Hematopoietic multipotent progenitor cell (in vitro differentiated cells): ENCODE results near the genes ZNF43 and POP4.

DNA sequence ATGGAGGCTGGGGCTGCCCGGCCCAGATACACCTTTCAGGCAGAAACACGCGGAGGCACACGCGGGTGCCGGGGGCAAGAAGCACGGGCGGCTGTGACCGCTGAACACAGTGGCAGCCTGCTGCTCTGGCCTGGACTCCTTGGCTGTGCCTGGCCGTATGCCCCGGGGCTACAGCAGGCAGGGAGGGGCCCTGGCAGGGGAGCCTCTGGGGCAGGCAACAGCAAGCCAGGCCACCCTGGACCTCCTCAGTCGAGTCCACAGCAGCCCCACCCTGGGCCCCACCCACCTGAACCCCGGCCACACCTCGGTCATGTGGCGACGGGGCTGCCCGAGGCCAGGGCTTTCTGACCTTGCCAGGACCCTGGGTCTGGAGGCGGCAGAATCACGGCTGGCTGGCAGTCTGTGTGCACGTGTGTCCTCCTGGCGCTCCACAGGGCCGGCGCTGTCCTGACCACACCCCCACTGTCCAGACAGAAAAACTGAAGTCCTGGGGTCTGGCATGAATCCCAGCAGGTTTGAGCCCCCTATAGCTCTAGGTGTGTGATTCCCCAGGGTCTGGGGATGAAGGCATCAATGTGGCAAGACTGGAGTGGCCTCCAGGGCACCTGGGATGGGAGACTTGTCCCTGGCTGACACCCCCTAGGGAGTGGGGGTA is 8.8 kb downstream of the CILP2 start:
- CAGE, long polyA plus RNA, result no peak

DNA sequence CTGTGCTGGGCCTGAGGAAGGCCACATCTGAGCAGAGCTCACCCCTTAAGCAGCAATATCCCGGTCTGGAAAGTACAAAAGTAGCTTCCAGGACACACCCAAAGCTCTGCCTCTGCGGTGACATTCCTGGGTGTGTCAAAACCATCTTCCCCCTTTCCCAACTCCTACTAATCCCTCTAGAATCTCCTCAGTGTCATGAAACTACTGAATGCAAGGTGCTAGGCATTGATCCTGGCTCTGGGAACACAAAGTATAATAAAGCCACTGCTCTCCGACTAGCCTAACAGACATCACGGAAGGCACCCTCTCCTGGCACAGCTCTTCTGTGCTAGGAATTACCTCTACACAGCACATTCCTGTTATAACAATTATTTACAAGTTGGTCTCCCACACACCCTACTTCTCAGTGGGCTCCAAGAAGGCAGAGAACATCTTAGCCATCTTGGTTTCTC is 4.9 kb downstream of the PBX4 start:
- CAGE, long polyA plus RNA, result no peak

- CAGE, long polyA plus RNA, result no peak
These were observed 6.0 kb upstream of the GMIP start for GRCh38 chr19:19649301-19649979.

- CAGE, long polyA plus RNA, result no peak
These were observed 677 bp downstream of the ZNF506 start for GRCh38 chr19:19820832-19821313.

DNA sequence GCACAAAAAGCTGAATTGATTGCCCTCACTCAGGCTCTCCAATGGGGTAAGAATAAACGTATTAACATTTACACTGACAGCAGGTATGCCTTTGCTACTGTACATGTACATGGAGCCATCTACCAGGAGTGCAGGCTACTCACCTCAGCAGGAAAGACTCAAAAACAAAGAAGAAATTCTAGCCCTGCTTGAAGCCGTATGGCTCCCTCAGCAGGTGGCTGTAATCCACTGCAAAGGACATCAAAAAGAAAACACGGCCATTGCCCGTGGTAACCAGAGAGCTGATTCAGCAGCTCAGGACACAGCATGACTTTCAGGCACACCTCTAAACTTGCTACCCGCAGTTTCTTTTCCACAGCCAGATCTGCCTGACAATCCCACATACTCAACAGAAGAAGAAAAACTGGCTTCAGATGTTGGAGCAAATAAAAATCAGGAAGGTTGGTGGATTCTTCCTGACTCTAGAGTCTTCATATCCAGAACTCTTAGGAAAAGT is 197.6 kb downstream of the ZNF737 start:
- CAGE, long polyA plus RNA, result no peak

DNA sequence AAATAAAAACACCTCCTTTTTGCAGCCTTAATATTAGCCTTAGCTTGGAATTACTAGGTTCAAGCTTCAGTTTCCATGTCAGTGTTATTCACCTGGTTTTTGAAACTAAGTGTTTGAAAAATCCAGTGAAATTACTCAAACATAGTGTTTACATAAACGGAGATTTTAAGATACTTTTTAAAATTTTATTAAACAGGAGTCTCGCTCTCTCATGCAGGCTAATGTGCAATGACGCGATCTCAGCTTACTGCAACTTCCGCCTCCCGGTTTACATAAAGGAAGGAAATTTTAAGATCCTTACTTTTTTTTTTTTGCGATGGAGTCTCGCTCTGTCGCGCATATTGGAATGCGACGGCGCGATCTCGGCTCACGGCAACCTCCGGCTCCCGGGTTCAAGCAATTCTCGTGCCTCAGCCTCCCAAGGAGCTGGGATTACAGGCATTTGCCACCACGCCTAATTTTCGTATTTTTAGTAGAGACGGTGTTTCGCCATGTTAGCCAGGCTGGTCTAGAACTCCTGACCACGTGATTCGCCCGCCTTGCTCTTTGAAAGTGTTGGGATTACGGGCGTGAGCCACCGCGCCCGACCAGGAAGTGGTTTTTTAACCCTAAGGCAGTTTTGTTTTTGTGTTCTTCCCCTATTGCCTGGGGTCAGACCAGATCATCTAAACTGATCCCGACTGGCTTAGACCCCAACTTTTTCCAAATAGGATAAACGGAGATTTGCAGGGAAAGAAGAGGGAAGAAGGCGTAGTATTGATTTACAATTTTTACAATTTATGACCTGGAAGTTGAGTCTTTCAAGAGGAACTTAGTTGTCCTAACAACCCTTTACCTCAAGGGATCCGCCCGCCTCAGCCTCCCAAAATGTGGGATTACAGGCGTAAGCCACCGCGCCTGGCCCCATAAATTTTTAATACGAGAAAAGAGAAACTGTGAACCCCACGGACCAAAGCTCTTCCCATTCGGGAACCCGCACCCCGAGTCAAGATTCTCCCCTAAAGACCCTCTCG is 142.1 kb downstream of the ZNF737 start:
- CAGE, long polyA plus RNA, result no peak

DNA sequence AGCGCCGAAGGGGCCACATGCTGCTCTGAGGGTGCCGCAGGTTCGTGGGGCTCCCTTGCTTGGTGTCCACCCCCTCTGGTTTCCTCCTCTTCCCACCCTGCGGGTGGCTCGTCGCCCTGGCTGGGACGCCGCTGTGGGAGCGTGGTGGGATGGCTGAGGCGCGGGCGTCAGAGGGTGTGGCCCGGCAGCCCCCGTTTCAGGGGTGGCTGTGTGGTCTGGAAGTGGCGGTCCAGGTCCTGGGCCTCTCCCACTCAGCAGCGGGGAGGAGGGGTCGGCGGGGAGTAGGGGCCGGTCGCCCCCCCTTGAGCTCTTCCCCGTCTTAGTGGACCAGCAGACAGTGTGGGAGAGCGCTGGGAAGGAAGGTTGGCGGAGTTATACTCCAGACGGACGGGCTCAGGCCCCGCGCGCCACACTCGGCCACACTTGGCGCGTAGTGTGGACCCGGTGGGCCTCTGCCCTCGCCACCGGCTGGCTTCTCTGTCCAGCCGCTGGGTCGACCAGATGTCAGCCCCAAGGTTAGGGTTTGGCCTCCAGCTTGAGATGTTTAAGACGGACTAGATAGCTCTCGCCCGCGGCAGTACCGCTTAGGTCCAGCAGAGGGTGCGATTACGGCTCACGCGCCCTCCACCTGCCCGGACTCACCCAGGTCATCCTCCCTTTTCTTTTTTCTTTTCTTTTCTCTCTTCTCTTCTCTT is 21.8 kb upstream of the ZNF429 start:
- CAGE, long polyA plus RNA, result no peak

DNA sequence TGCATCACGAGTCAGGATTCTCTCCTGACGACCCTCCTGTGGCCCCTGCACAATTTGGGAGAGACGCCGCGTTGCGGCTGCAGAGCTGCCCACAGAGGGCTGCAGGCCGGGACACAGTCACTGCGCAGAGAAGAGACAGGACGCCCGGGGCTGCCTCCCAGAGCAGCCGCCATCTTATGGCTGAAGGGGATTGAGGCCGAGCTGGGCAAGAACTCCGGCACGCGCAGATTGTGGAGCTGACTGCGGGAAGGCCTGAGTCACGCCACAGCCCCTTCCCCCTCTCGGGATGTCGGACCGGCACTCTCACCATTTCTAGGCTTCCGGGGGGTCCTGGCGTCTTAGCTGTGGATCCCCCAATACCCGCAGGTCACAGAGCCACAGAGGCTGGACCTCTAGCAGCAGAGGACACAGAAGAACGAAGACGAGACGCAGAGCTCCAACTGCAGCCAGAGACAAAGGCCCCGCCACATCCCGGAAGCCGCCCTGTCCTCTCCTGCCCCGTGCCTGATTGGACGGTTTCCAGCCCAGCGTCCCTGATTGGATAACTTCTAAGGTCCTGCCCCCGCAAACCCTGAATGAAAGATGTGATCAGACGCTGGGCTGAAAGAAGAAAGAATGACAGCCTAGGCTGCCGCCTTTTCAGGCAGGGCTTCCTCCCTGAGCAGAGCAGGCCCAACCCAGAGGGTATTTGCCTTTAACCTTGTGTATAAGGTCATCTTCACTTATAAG is at the start of gene ZNF43:
Gene ZNF43 (minus strand): TSS at position 454 of the 729 bp plus-strand sequence.
- CAGE, long polyA plus RNA, result no peak

DNA sequence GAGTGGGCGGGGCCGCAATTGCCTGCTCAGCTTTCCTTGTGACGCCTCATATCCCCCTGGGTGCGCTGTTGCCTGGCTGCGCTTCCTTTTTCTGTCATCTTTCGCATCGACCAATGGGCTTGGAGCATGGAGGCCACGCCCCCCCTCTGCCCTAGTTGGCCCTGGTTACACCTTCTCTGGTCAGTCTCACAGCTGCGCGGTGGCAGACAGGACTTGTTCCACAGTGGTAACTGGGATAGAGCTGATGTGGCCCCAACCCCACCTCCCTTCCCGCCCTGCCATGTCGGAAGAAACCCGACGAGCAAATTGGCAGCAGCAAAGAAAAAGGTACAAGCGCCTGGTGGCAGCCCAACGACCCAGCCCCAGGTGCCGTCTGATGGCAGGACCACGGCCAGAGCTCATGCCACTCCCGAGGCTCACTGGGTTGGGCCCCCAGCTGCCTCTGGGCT is 38.0 kb upstream of the ZNF492 start:
- CAGE, long polyA plus RNA, result no peak

DNA sequence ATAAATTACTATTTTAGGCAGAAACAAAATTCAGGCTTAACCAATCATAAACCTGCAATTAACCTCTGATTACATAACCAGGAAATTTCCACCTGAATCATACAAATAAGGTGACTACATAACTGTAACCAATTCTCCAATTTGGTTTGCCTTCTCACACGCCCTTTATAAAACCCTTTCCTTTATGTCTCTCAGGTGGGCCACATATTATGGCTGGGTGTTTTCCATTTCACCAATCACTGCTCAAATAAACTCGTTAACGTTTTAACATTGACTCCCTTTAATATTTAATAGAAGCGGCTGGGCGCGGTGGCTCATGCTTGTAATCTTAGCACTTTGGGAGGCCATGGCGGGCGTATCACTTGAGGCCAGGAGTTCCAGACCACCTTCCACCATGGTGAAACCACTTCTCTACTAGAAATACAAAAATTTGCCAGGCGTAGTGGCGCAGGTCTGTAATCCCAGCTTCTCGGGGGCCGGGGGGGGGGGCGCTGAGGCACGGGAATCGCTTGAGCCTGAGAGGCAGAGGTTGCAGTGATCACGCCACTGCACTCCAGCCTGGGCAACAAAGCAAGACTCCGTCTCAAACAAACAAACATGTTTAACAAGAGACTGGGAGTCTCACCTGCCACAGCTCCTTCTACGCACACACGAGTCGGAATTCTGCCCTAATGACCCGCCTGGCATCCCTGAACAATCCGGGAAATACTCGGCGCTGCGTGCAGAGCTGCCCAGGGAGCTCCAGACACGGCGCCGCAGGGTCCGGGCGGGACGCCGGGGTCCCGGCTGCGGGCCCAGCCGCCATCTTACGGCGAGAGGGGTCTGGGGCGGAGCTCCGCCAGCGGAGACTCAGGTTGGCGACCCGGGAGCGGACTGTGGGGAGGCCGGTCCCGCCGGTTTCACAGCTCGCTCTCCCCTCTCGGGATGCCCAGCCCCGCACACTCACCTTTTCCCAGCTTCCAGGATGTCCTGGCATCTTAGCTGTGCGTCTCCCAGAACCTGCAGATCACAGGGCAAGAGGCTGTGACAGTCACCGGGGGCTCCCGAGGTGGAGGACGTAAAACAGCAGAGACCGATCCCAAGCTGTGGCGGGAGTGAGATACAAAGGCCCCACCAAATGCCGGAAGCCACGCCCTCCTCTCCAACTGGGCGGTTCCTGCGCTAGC is 23.3 kb upstream of the ZNF724 start:
- CAGE, long polyA plus RNA, result no peak

DNA sequence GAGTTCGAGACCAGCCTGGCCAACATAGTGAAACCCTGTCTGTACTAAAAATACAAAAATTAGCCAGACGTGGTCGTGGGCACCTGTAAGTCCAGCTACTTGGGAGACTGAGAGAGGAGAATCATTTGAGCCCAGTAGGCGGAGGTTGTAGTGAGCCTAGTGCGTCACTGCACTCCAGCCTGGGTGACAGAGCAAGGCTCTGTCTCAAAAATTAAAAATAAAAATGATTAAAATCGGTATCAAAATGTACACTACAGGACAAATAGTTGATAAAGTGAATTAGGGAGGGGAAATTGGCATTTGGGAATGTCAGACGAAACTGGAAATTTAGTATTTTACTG is 1.5 kb downstream of the ZNF91 start:
- CAGE, long polyA plus RNA, result no peak

GRCh38 chr19:23917618-23918266 is 3.1 kb downstream of the ZNF726 start:
- CAGE, long polyA plus RNA, result no peak

DNA sequence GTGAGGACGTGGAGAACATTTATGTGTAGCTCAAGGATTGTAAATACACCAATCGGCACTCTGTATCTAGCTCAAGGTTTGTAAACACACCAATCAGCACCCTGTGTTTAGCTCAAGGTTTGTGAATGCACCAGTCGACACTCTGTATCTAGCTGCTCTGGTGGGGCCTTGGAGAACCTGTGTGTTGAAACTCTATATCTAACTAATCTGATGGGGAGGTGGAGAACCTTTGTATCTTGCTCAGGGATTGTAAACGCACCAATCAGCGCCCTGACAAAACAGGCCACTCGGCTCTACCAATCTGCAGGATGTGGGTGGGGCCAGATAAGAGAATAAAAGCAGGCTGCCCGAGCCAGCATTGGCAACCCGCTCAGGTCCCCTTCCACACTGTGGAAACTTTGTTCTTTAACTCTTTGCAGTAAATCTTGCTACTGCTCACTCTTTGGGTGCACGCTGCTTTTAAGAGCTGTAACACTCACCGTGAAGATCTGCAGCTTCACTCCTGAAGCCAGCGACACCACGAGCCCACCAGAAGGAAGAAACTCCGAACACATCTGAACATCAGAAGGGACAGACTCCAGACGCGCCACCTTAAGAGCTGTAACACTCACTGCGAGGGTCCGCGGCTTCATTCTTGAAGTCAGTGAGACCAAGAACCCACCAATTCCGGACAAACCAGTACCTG is 44.8 kb upstream of the ZNF254 start:
- CAGE, long polyA plus RNA, result no peak

DNA sequence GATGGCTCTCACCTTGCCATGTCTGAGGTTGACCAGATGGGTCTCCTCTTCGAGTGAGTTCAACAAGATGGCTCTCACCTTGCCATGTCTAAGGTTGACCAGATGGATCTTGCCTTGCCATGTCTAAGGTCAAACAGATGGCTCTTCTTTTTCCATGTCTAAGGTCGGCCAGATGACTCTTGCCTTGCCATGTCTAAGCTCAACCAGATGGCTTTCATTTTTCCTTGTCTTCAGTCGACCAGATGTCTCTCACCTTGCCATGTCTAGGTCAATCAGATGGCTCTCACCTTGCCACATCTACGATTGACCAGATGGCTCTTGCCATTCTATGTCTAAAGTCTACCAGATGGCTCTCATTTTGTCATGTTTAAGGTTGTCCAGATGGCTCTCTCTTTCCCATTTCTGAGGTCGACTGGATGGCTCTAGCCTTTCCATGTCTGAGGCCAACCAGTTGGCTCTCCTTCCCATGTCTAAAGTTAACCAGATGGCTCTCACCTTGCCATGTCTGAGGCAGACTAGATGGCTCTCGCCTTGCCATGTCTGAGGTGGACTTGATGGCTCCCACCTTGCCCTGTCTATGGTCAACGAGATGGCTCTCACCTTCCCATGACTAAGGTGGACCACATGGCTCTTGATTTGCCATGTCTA is 1440.4 kb downstream of the UQCRFS1 start:
- CAGE, long polyA plus RNA, result no peak

DNA sequence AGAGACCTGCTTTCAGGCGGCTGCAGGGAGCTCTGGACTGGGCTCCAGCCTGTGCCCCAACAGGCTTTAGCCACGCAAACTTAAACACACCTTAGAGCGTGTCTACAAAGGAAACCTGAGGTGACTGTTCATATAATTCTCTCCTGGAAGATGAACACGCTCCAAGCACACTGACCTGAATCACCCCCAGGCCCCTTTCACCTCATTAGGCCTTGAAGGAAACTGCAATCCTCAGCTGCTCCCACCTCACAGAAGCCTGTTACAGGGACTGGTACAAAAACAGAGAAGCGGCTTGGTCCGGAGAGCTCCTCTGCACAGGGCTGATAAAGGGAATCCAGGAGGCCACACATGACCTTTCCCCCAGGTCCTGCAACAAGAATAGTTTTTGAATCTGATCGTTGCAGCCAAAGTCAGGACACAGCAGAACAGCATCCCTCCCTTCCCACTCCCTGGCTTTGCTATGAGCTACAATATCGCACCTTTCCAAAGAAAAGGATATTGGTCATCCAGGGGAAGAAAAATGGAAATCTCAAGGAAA is 666.8 kb downstream of the UQCRFS1 start:
- CAGE, long polyA plus RNA, result no peak

DNA sequence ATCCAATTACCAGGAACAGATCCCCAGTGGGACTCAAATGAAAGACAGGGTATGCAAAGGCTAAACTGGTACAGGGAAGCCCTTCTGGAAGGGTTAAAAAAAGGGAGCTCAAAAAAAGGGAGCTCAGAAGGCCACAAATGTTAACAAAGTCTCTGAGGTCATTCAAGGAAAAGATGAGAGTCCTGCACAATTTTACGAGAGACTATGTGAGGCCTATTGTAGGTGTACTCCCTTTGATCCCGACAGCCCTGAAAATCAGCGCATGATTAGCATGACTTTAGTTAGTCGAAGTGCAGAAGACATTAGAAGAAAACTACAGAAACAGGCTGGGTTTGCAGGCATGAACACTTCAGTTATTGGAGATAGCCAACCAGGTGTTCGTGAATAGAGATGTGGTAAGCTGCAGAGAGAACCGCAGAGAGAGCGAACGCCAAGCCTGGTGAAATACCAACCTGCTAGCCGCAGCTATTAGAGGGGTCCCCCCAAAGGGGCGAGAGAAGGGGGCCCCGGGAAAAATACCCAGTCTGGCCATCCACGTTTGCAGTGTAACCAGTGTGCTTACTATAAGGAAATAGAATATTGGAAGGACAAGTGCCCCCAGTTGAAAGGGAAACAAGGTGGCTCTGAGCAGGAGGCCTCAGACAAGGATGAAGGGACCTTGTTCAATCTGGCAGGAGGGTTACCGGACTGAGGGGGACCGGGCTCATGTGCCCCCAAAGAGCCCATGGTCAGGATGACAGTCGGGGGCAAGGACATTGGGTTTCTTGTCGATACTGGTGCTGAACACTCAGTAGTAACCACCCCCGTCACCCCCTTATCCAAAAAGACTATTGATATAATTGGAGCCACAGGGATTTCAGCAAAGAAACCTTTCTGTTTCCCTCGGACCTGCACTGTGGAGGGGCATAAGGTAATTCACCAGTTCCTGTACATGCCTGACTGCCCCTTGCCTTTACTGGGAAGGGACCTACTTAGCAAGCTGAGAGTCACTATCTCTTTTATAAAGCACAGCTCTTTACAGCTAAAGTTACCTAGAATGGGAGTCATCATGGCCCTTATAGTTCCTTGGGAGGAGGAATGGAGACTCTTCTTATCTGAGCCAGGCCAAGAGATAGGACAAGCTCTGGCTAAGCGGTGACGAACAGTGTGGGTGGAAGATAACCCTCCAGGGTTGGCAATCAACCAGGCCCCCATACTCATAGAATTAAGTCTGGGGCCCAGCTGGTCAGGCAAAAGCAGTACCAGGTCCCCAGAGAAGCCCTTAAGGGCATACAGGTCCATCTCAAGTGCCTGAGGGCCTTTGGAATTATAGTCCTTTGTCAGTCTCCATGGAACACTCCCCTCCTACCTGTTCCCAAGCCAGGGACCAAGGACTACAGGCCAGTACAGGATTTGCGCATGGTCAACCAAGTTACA is 604.0 kb downstream of the UQCRFS1 start:
- CAGE, long polyA plus RNA, result no peak

DNA sequence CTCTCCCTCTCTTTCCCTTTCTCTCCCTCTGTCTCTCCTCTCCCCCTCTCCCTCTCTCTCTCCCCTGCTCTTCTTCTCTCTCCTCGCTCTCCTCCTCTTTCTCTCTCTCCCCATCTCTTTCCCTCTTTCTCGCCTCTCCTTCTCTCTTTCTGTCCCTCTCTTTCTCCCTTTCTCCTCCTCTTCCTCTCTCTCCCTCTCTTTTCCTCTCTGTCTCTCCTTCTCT is 196.6 kb downstream of the UQCRFS1 start:
- CAGE, long polyA plus RNA, result no peak

DNA sequence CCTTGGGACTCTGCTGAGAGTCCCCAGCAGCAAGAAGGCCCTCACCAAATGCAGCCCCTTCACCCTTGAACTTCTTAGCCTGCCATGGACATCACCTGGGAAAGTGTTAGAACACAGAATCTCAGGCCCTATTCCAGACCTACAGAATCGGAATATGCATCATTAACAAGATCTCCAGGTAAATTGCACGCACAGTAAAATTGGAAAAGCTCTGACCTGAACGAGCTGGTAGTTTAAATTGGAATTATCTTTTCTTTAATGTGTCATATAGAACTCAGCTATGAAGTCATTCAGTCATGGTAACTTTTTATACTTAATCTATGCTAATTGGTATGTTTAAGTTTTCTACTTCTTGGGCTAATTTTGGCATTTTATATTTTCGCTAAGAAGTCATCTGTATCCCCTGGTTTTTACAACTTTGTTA is 11.5 kb downstream of the UQCRFS1 start:
- CAGE, long polyA plus RNA, result no peak

DNA sequence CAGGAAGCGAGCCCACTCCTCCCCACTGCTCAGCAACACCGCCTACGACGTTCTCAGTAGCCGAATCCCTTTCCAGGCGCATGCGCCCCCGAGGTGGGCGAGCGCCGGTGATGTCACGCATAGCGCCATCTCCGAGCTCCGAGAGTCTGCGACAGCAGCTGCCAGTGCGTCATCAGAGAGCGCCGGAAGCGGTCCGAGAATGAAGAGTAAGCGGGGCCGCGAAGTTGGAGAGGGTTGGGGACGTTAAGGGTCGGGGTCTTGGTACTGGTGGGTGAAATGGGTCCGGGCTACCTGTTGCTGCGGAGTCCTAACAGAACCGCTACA is at the start of gene POP4:
Gene POP4 (plus strand): TSS at position 164 of the 324 bp plus-strand sequence.
- CAGE, long polyA plus RNA, result start-site peak on the minus strand centred at position 59 of the sequence, 32 bp wide, 142 reads; start-site peak on the plus strand centred at position 177 of the sequence, 7 bp wide, 229 reads

DNA sequence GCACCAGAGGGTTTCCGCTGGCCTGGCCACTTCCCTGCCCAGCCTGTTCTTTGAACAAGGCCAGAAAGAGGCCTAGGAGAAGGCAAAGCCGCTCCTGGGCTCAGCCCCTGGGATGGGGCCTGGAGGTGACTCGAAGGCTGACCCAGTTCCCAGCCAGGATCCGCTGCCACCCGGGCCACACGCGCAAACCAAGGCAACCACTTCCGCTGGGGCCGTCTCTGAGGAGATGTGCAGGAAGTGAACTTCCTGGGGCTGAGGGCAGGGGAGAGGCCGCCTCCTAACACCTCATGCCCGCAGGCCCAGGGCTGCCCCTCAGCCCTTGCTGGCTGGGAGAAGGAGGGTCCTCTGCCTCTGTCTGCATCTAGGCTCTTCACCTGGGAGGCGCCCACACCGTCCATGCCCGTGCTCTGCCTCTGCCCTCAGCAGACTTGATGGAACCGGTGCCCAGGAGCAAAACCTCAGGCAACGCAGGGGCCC is 15.3 kb downstream of the PLEKHF1 start:
- CAGE, long polyA plus RNA, result no peak